Esophagus squamous epithelium (tissue), 4 donors: Measurements from ENCODE around the gene PVALEF.

DNA sequence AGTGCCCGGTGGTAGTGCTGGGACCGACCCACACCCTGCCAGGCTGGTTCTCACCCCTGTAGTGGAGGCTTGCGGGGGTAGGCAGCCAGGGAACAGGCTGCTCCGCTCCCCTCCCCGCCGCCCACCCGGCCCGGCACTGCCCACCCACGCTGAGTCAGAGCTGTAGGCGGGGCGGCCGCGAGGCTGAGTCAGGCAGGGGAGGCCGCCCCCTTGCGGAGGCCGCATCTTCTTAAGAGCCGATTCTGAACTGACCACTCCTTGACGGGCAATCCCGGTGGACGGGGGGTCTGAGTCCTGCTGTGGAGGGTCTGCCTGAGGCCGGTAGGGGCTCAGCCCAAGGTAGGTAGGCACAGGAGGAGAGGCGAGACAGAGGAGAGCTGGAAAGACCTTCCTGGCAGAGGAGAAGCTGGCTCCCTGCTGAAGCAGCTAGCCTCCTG lies 62.4 kb downstream of the BAIAP2 start:
- PRO-cap = bidirectional peak, plus-strand start at position 239 of the sequence, minus-strand start at position 63 of the sequence
- RAMPAGE, long total RNA, 4 experiments = no peak in any of the 4 experiments

GRCh38 chr17:81120779-81121109 lies 44.6 kb upstream of the PVALEF start:
- PRO-cap = no peak
- RAMPAGE, long total RNA, 4 experiments = no peak in any of the 4 experiments

DNA sequence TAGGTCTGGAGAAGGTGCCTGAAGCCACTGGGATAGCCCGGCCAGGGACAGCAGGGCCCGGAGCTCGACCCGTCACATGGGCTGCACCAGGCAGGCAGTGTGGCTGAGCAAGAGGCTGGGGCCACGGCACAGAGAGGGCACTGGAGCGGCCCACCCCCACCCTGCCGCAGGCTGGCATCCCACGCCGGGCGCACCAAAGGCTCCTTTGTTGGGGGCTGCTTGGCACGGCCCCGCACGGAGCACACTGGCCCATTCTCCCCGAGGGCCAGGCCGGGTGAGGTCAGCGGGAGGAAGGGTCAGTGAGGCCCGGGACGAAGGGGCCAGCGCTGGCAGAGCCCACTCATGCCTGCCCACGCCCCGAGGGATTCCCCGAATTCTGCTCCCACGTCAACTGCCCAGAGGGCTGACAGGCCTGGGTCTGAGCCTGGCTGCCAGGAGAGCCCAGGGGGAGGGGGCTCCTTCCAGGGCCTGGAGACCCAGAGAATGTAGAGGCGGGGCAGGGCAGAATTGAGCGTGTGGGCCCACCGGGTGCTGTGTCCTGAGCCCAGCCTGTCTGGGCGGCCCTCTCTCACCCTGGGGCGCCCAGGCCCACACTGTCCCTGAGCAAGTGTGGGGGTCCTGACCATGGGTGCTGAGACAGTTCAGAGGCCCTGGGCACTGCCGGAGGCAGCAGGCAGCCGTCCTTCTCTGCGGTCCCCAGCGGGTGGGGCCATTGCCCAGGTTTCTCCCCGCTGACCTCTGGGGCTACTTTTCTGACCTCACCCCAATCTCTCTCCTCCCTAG lies 36.3 kb upstream of the PVALEF start:
- PRO-cap = bidirectional peak, plus-strand start at position 299 of the sequence, minus-strand start at position 105 of the sequence
- RAMPAGE, long total RNA, 4 experiments = no peak in any of the 4 experiments

- PRO-cap = no peak
- RAMPAGE, long total RNA, 4 experiments = no peak in any of the 4 experiments
Measured at GRCh38 chr17:81164815-81165598, at the start of gene PVALEF. PVALEF (plus strand) TSS chr17:81165507.

DNA sequence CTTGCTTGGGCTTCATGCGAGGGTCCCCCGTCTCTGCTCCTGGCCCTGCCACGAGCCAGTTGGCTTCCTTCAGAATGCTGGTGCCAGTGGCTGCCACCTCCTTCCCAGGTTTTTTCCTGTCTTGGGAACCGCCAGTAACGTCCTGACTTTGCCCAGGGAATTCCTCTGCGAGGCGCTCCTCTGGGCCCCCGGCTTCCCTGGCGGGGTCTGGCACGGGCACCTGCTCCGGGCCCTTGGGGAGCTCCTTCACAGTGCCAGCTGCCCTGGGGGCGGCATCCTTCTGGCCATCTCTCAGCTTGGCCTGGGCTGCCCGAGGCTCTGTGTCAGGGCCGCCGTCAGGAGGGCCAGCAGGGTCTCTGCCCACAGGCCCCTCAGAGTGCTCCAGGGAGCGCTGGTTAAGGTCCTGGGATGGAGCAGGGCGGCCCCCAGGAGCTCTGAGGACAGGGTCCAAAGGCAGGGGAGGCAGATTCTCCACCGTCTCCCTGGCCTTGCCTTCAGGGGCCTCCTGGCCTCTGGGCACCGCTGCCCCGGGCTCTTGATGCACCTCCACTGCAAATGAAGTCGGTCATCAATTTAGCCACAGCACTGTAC lies 7.1 kb downstream of the NDUFAF8 start:
- PRO-cap = no peak
- RAMPAGE, long total RNA, 4 experiments = no peak in any of the 4 experiments

DNA sequence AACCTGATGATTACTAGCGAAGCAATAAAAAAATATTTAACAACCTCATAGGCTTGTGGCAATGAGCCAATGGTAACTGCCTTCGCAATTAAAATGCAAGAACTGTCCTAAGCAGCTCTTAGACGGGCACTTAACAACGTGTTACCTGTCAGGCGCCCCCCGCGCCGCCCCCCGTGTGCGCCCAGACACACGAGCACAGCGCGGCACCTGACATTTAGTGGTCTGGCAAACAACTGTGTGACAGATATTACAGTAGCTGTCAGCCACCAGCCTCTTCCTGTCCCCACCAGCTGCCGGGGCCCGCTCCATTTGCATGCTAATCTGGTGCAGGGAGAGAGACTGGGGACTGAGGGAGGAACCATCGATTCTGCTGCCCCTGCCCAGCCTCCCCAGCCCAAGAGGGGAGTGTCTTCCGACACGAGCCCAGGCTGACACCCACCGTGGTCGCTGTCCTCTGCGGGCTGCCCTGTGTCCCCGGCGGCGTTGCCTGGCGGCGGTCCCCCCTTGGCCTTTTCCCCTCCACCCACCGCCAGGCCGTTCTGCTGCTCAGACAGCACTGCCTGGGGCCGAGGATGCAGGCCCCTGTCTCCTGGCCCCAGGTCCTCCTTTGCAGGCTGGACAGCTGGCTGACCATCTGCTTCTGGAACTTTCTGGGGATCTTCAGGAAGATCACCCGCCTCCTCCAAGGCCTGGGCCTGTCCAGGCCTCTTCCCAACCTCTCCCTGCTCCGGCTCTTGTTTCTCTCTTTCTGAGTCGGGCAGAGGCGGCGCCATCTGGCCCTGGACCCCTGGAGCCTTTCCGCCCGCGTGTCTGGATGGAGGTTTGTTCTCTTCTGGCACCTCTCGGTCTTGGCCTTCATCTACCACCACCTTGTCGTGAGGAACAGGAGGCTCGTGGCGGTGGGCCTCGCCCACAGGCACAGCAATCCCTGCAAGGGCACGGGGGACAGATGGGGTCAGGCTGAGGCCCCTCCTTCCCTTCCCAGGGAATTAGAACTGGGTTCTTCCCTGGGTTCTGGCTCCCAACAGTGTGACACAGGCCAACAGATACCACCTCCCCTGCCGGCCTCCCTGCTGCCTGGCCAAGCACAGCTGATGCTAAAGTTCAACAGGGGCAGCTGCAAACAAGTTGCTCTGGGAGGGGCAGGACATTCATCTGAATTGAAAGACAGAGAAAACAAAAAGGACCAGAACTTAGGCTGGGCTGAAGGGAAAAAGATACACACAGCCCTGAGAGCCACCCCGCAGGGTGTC lies 13.1 kb downstream of the NDUFAF8 start:
- PRO-cap = no peak
- RAMPAGE, long total RNA, 4 experiments = no peak in any of the 4 experiments

GRCh38 chr17:81391779-81392524 lies 3.3 kb upstream of the BAHCC1 start:
- PRO-cap = unidirectional peak, plus-strand start at chr17:81392065; bidirectional peak, plus-strand start at chr17:81392308, minus-strand start at chr17:81392102
- RAMPAGE, long total RNA, 4 experiments = no peak in any of the 4 experiments

GRCh38 chr17:81436266-81436971 lies 41.2 kb downstream of the BAHCC1 start:
- PRO-cap = no peak
- RAMPAGE, long total RNA, 4 experiments = no peak in any of the 4 experiments

GRCh38 chr17:81459069-81459674 lies 53.4 kb downstream of the ACTG1 start:
- PRO-cap = no peak
- RAMPAGE, long total RNA, 4 experiments = no peak in any of the 4 experiments

- PRO-cap = bidirectional peak, plus-strand start at chr17:81488105, minus-strand start at chr17:81487961
- RAMPAGE, long total RNA, 4 experiments = no peak in any of the 4 experiments
Measured at GRCh38 chr17:81487716-81488256, 24.8 kb downstream of the ACTG1 start.

DNA sequence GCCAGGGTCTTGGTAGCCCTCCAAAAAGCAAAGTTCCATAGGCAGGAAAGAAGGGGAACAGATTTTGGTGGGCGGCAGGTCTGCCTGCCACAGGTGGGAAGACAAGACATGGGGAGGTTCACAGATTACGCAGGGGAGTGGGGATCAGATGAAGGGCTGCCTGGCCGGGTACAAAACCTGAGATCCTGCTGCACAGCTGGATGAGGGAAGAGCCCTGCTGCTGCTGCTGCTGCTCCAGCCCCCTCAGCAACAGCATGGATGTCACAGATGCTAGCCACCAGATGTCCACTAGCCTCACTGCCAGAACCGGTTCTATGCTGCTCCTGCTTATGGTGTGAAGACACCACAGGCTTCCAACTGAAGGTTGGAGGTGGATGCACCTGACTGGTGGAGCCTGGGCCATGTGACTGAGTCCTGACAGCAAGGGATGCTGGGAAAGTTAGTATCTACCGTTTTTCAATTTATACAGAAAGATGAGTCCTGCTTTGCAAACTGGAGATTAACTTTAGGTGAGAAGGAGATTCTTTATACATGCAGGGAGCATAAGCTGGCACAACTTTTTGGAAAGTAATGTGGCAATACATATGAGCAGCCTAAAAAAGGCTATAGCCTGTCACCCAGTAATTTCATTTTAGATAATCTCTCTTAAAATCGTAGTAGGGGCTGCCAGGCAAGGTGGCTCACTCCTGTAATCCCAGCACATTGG lies 17.6 kb downstream of the ACTG1 start:
- PRO-cap = no peak
- RAMPAGE, long total RNA, 4 experiments = no peak in any of the 4 experiments

DNA sequence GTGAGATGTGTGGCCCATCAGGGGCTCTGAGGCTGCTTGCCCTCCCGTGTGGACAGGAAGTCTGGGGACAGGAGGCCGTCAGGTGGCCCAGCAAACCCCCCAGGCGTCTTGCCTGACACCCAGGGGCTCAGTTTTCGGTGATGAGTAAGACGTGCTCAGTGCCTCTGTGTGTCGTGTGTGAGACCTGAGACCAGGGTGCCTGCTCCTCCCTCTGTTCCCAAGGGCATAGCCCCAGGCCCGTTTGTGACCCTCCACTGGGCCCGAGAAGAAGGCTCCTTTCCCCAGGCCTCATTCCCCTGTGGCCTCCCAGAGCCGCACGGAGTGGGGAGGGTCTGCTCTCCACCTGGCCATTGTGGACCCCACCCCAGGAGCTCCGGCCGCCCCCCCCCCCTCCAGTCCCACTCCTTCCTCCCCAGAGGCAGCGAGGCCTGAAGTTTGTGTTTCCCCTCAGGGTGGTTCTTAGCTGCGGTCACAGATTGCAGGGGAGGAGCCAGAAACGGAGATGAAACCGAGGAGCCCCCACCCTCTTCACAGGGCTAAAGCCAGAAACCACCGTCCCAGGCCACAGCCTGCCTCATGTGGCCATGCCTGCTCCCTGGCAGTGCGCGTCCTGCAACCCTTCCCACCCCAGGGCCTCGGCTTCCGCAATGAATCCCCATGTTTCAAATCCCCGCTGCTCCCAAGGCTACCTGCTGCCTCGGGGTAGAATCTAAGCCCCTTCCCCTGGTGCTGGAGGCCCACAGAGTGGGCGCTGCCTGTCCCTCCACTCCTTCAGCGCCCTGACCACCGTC lies 5.0 kb upstream of the ACTG1 start:
- PRO-cap = unidirectional peak, plus-strand start at position 130 of the sequence; bidirectional peak, plus-strand start at position 545 of the sequence, minus-strand start at position 430 of the sequence
- RAMPAGE, long total RNA, 4 experiments = no peak in any of the 4 experiments

GRCh38 chr17:81534422-81534891 lies 6.3 kb downstream of the FSCN2 start:
- PRO-cap = no peak
- RAMPAGE, long total RNA, 4 experiments = no peak in any of the 4 experiments

DNA sequence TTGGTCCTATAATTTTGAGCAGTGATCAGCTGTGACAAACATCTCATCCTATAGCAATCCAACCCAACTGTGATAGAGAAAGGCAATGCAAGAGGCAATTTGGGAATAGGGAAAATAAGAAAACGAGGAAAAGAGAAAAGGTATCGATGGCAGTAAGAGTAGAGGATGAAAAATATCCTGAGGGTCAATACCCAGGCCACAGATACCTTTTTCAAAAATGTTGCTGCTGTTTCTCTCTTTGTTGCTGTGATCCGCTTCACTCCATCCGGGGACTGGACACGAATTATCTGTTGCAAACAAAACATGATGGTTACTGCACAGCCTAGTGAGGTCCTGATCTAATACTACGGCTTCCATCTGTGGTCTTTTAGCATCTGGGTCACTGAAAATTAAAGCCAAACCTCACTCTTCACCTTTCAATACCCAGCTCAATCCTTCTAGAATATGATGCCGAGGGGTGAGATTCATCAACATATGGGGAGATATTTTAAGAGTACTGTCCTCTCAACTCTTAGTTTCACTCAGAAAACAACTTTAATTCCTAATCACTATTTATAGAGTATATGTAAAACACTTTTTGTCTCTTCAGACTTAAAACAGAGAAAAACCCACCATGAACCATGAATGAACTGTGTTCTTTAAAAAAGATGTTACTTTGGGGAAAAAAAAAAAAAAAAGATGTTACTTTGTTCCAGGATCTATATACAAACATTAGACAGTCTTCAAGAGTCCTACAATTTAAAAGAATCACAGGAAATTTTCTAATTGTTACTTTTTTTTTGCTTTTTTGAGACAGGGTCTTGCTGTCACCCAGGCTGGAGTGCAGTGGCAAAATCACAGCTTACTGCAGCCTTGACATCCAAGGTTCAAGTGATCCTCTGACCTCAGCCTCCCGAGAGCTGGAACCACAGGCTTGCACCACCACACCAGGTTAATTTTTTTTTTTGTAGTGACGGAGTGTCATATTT lies 7.1 kb downstream of the NPLOC4 start:
- PRO-cap = no peak
- RAMPAGE, long total RNA, 4 experiments = no peak in any of the 4 experiments

DNA sequence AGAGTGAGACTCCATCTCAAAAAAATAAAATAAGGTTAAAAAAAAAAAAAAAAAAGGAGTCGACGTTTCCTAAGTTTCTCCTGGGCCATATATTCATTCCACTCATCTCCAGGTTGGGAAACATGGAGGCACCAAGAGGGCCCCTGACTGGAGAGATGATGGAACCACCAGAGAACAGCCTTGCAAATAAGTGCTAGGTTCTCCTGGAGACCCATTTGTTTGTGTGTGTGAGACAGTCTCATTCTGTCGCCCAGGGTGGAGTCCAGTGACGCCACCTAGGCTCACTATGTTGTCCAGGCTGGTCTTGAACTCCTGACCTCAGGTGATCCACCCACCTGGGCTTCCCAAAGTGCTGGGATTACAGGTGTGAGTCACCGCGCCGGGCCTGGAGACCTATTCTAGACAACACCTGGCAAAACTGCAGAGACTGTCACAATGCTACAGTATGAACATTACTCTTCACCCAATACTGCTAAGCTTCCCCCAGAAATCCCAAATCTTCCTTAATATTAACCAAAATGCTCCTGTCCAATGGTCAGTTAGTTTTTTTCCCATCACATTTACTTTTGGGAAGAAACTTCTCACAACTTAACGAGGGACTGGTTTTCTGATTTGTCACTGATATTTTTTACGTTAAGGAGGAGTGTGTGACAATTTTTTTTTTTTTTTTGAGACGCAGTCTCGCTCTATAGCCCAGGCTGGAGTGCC lies 1.4 kb downstream of the NPLOC4 start:
- PRO-cap = bidirectional peak, plus-strand start at position 415 of the sequence, minus-strand start at position 223 of the sequence
- RAMPAGE, long total RNA, 4 experiments = no peak in any of the 4 experiments

- PRO-cap = unidirectional peak, plus-strand start at chr17:81642296; unidirectional peak, plus-strand start at chr17:81642315; unidirectional peak, plus-strand start at chr17:81642349
- RAMPAGE, long total RNA, 4 experiments = start-site peak on the plus strand in 1 of 4 experiments, at chr17:81642323-81642328 at its widest, 21 reads per replicate
Measured at GRCh38 chr17:81642152-81642637, 5.2 kb downstream of the TSPAN10 start.

DNA sequence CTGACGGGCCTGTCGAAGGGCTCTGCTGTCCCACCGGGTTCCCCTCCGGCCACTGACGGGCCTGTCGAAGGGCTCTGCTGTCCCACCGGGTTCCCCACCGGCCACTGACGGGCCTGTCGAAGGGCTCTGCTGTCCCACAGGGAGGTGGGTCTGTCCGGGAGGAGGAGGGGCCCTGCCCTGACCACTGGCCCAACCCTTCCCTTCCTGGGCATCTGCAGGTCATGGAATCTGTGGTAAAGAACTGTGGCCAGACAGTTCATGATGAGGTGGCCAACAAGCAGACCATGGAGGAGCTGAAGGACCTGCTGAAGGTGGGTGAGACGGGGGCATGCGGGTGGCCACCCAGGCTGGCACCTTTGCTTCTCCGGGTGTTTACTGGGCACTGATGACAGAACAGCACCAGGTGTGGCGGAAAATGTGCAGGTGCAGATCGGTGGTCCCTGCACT lies 3.0 kb downstream of the HGS start:
- PRO-cap = no peak
- RAMPAGE, long total RNA, 4 experiments = no peak in any of the 4 experiments

DNA sequence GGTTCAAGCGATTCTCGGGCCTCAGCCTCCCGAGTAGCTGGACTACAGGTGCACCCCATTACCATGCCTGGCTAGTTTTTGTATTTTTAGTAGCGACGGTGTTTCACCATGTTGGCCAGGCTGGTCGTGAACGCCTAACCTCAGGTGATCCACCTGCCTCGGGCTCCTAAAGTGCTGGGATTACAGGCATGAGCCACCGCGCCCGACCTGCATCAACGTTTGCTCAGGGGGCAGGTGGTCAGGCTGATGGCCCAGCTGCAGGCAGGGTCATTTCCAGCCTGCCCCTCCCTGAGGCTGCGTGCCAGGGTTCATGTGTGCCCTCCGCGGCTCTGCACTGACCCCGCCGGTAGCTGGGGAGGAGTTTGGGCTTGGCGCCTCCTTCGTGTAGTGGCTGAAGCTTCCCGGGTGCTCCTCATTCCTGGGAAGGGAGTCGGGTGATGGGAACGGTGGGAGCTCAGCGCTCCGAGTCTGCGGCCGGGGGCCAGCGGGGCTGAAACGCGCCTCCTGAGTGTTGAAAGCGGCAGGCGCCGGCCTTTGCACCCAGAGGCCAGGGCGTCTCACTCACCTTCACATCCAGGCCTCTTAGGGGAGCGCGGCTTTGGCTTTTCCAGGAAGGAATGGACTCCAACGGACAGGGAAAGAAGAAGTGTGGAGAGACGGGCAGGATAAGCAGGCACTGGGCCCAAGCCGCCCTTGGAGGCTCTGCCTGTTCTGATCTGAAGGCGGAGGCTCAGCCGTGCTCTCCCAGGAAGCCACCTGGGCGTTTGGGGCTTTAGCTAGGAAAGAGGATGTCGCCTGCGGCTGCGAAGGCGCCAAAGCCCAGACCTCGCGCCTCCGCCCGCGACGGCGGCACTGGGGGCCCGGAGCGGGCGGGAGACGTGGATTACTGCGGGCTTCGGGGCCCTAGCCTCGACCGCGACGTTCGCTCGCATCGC lies 680 bp upstream of the MRPL12 start:
- PRO-cap = unidirectional peak, plus-strand start at position 415 of the sequence
- RAMPAGE, long total RNA, 4 experiments = no peak in any of the 4 experiments

DNA sequence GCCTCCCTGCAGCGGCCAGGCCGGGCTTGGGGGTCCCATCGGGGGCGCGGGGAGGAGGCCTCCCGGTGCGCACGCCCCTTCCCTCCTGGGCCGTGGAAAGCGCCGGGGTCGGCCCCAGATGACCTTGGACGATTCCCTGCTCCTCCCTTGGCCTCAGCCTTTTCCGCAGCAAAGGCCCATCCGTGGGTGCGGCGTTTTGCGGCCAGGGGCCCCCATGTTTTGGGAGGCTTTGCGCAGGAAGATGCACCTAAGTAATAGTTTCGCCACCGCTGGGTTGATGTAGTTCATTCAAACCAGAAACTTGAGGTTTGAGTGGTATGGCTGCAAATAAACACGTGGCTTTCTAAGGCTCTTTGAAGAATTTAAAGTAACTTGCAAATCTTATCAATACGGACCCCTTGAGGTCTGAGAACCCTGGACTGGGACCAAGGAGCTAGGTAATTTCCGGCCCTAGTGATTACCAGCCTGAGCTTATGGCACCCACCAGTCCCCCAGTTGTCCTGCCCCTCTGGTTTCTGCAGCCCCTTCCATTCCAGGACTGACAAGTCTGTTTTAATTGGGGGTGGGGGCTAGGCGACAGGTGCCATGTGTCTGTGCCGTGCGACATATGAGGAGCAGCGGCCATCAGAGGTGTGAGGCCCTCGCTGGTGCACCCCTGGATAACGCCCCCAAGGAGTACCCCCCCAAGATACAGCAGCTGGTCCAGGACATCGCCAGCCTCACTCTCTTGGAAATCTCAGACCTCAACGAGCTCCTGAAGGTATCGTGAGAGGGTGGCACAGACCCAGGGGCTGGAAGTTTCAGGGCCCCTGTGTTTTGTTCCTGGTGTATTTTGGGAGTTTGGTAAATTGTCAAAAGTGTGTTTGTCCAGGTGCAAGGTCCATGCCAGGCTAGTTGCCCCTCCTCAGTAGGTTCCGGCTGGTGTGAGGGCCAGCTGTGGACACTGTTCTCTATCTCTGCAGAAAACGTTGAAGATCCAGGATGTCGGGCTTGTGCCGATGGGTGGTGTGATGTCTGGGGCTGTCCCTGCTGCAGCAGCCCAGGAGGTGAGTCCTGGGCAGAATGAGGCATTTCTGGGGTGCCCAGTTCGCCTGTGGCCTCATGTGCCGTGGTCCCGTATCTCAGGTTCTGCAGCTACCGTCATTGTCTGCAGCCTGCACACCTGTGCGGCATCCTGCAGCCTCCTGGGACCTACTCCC lies 903 bp downstream of the MRPL12 start:
- PRO-cap = no peak
- RAMPAGE, long total RNA, 4 experiments = no peak in any of the 4 experiments

- PRO-cap = bidirectional peak, plus-strand start at chr17:81735831, minus-strand start at chr17:81735754; bidirectional peak, plus-strand start at chr17:81736027, minus-strand start at chr17:81735890; bidirectional peak, plus-strand start at chr17:81736361, minus-strand start at chr17:81736248
- RAMPAGE, long total RNA, 4 experiments = no peak in any of the 4 experiments
Measured at GRCh38 chr17:81735160-81736531, 23.6 kb downstream of the SLC25A10 start.